T47D (cell line): ENCODE measurements around the genes RUSC1 and TMEM79.

GRCh38 chr1:155214471-155214887, 6.0 kb downstream of the MTX1 start:
- RRBS, result 90% methylated on average over 5 of the region's 11 CpGs

DNA sequence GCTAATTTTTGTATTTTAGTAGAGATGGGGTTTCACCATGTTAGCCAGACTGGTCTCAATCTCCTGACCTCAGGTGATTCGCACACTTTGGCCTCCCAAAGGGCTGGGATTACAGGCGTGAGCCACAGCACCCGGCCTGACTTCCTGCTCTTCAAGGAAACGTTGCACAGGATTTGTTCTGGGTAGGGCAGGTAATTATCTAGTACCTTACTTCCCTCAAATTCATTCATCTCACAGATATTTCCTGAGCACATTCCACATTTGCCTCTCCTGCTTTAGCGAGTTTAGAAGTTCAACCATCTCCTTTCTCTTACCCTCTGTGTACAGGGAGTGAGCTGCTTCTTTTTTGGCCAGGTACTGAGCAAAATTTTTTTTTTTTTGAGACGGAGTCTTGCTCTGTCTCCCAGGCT, 12.1 kb downstream of the MTX1 start:
- RRBS, result no CpG with 5 or more reads among the region's 6 CpGs

DNA sequence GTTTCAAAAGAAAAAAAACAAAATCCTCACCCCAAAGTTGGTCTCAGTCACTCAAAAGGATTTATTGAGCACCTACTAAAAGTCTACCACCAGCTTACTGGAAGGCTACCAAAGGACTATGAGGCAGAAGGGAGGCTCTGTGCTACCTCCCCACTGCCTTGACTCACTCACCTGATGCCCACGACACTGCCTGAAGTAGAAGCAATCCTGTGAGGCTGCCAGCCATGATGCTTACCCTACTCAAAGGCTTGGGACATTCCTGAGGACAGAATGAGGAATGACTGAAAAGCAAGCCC, 642 bp downstream of the GBA1 start:
- RRBS, result no CpG with 5 or more reads among the region's 1 CpG

GRCh38 chr1:155278095-155279098, 1.1 kb downstream of the HCN3 start:
- RRBS, result 4% methylated on average over 1 of the region's 26 CpGs

DNA sequence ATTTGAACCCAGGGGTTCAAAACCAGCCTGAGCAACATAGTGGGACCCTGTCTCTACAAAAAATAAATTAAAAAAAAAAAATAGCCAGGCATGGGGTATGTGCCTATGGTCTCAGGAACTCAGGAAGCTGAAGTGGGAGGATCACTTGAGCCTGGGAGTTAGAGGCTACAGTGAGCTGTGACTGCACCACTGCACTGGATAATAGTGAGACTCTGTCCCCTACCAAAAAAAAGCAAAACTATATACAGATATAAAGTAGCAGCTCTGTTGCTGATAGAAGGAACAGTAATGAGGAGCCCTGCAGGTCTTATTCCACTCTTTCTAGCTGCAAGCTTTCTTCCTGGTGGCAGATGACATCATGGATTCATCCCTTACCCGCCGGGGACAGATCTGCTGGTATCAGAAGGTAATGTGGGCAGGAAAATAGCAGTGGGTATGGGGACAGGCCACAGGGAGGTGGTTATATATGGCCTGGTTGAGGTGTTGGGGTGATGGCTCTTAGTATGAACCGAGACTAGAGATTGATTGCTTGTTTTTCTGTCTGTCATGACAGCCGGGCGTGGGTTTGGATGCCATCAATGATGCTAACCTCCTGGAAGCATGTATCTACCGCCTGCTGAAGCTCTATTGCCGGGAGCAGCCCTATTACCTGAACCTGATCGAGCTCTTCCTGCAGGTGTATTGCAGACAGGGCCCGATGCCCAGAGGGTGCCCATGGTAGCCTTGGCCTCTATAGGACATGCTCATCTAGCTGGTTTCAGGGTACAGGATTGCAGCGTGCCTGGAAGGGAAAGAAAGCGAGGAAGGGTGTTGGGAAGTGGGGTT, 2.9 kb upstream of the RUSC1 start:
- RRBS, result 93% methylated on average over 1 of the region's 11 CpGs

DNA sequence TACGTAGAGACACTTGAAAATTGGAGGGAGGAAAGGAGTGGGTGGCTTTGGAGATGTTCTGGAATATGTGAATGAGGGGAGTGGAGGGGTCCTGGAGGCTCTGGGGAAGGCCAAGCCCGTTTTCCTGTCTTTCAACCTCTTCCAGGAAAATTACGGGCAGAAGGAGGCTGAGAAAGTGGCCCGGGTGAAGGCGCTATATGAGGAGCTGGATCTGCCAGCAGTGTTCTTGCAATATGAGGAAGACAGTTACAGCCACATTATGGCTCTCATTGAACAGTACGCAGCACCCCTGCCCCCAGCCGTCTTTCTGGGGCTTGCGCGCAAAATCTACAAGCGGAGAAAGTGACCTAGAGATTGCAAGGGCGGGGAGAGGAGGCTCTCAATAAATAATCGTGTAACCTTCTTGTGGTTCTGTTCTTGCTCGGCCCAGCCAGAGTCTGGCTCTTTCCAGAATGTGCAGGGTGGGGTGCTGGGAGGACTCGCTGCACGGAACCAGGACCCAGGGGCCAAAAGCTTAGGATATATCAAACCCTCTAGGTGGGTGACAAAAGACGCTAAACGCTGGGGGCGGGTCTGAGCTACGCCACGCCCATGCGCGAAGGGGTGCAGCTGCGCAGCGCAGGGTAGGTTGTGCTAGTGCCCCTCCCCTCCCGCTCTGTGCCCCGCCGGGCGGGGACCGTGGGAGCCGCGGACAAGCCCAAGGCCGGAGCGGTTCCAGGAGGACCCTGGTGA, at the start of gene RUSC1:
Gene RUSC1, plus strand, starts transcription at position 631 of the 732 bp plus-strand sequence.
- RRBS, result 96% methylated on average over 6 of the region's 33 CpGs

DNA sequence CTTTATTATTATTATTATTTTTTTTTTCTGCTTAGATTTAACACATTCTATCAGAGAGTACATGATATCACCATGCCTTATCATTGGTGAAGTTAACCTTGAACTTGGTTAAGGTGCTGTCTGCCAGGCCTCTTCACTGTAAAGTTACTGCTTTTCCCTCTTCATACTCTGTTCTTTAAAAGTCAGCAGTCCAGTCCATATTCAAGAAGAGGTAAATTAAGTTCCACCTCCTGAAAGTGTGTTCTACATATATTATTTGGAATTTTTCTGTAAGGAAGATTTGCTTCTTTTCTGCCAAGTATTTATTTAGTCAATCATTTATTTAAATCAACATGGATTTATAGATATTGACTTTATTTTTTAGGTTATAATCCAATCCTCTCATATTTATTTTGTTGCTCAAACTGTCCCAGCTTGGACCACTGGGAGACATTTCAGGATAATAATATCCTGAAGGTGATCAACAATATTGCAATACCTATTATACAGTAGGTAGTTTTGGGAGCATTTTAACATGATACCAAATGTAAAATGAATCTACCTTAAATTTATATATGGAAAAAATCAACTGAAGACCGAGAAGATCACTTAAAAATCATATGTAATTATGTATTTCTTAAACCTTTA, 94.3 kb downstream of the ASH1L start:
- RRBS, result no CpG with 5 or more reads among the region's 1 CpG

DNA sequence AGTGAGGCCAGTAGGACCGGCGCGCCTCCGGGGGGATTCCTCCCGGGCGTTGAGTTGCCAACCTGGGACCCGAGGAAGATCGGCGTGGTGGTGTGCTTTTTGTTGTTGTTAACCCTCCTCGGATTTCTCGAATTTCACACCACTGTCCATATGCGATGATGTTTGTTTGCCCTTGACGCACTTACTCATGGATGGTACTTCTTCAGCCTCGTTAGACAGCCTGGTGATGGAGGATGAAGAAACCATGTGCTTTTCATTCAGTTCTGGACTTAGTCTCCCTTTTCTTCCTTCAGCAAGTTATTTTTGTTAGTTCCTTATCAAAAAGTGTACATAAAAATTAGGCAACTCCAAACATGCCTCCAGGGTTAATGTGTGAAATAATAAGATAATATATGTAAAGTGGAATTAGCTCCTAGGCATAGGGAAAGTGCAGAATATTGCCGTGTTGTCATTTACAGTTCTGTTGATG, 836 bp upstream of the ASH1L start:
- RRBS, result no CpG with 5 or more reads among the region's 15 CpGs

GRCh38 chr1:155859931-155860797, 797 bp downstream of the SYT11 start:
- RRBS, result 25% methylated on average over 7 of the region's 34 CpGs

DNA sequence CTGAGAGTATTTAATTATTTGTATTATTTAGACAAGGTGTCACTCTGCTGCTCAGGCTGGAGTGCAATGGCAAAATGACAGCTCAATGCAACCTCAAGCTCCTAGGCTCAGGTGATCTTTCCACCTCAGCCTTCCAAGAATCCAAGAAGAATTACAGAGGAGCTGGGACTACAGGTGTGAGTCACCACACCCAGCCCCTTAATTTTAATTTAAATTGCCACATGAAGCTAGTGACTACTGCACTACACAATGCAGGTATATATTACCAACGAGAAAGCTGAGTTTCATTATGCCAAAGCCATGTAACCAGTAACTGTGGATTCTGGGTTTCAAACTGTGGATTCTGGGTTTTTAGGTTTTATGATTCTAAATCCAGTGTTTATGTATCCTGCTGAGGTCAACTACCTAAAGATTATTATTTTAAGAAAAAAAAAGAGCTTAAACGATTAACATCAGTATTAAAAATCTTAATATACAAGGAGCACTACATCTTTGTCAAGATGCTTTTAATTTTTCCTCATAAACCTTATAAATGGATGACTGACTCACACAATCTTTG, 2.0 kb downstream of the KHDC4 start:
- RRBS, result no CpG with 5 or more reads among the region's 2 CpGs

- RRBS, result no CpG with 5 or more reads among the region's 4 CpGs
Measured at GRCh38 chr1:156041613-156041985, 12.0 kb downstream of the UBQLN4 start.

DNA sequence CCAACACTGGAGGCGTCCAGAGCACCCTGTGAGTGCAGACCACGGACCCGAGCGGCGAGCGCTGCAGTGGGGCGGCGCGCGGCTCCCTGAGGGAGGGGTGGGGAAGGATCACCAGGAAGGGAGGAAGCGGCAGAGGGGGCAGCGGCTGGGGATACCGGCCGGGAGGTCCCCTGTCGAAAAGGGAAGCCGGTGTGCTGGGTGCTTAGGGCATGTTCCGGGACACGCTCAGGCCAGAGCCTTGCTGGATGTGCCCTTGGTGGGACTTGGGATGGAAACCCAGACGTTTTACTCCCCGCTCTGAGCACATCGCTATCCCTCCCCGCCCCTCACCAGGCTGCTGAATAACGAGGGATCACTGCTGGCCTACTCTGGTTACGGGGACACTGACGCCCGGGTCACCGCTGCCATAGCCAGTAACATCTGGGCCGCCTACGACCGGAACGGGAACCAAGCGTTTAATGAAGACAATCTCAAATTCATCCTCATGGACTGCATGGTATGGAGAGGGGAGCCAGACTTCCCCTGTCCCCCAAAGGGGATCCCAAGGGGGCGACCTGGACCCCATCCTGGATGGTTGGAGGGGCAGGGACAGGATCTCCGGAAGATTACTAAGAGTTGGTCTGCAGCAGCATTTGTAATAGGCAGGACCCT, 473 bp downstream of the LAMTOR2 start:
- RRBS, result 6% methylated on average over 2 of the region's 34 CpGs

DNA sequence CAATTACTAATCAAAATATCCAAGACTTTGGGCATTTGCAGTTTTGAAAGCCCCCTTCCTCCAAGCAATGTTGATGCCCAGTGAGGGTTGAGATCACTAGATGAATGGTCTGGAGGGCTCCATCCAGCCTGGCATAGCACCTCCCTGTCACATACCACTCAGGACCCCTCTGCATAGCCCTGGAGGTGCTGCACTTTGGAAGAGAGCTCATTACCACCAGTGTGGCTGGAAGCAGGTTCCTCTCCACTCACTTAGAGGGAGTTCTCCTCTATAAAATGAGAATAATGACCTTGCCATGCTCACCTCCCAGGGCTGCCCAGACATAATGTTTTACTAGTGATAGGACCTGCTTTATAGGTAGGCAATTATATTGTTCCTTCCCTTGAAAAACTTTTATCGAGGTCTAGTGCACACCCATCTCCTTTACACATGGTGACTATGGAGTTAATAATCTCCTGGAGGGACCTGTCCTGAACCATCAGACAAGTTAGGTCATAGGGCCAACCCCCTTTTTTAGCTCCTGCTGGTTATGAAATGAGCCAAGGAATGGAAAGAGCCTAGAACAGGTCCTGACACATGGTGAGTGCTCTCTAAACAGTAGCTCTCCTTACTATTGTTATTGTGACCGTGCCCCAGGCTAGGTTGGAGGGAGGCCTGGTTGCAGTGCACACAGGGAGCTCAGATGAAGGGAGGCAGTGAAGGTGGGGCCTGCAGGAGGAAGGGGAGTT, 14.4 kb upstream of the LMNA start:
- RRBS, result no CpG with 5 or more reads among the region's 2 CpGs

GRCh38 chr1:156126102-156126879, 11.8 kb downstream of the LMNA start:
- RRBS, result 38% methylated on average over 5 of the region's 12 CpGs

DNA sequence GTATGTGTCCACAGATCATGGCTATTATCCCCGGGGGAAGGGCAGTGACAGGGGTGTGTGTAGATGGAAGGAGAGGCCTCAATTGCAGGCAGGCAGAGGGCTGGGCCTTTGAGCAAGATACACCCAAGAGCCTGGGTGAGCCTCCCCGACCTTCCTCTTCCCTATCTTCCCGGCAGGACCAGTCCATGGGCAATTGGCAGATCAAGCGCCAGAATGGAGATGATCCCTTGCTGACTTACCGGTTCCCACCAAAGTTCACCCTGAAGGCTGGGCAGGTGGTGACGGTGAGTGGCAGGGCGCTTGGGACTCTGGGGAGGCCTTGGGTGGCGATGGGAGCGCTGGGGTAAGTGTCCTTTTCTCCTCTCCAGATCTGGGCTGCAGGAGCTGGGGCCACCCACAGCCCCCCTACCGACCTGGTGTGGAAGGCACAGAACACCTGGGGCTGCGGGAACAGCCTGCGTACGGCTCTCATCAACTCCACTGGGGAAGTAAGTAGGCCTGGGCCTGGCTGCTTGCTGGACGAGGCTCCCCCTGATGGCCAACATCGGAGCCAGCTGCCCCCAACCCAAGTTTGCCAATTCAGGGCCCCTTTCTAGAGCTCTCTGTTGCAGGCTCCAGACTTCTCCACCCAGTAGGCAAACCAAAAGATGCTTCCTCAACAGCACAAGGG, 16.5 kb upstream of the SEMA4A start:
- RRBS, result 92% methylated on average over 3 of the region's 15 CpGs

DNA sequence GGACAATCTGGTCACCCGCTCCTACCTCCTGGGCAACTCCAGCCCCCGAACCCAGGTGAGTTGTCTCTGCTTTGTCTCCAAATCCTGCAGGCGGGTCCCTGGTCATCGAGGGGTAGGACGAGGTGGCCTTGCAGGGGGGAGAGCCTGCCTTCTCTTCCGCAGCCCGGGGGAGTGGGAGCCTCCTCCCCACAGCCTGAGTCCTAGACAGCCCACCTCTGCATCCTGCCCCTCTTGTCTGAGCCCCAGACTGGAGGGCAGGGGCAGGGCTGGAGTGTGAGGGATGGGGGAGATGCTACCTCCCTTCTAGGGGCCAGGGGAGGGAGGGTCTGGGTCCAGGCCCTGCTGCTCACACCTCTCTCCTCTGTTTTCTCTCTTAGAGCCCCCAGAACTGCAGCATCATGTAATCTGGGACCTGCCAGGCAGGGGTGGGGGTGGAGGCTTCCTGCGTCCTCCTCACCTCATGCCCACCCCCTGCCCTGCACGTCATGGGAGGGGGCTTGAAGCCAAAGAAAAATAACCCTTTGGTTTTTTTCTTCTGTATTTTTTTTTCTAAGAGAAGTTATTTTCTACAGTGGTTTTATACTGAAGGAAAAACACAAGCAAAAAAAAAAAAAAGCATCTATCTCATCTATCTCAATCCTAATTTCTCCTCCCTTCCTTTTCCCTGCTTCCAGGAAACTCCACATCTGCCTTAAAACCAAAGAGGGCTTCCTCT, 14.5 kb upstream of the SEMA4A start:
- RRBS, result no CpG with 5 or more reads among the region's 9 CpGs

- RRBS, result no CpG with 5 or more reads among the region's 20 CpGs
Measured at GRCh38 chr1:156140760-156141647, 12.4 kb upstream of the SEMA4A start.

DNA sequence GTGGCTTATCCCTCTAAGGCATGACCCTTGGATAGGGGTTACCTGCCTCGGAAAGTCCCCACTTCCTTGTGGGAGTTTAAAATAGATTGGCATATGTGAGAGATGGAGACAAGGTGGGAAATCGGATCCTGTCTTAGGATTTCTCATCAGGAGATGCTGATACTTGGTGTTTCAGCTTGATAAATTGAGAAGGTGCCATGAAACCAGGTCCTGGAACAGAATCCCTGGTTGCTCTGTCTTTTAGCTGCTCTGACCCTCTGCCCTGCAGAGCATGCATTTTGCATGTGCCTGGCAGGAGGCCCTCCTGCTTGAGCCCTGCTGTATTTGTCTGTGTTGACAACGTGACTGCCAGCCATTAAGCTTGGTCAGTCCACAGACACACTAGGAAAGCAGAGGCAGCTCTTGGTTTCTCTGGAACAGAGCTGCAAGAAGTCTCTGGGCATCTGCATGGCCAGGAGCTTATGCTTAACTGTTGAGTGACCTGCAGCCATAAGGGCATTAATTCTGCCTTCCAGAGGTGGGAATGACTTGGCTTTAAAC, 2.5 kb downstream of the SLC25A44 start:
- RRBS, result no CpG with 5 or more reads among the region's 3 CpGs

DNA sequence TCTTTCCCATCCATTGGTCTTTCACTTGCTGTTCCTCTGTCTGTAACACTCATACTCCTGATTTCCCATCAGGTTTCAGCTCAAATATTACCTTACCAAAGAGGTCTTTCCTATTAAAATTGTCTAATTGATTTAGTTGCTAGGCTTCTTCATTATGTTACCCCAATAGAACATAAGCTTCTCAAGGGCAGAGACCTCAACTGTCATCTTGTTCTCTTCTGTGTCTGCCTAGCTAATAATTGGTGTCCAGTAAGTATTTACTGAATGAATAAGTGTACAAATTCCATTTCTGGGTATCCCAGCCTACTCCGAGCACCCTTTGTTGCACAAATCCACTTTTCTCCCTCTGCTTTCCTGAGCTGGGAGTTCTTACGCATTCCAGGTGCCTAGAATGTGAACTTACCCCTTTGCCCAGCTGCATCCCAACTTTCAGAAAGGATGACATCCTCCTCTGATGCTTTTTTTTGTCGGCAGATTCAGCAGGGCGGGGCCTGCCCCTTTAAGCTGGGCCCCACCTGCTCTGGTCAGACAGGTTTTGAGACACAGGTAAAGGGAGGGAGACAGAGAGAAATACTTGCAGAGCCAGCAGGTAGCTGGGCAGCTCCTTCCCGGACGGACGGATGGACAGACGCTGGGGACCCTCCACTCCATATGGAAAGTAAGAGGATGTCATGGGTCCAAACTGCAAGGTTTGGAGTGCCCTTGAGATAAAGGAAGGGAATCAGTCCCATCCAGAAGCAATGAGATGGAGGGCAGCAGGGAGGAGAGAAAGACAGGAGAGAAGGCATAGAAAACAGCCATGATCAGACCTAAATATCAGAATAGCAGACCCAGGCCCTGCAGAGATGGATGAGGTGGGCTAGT, at the start of gene TMEM79:
Gene TMEM79, plus strand, starts transcription at position 577 of the 864 bp plus-strand sequence.
- RRBS, result no CpG with 5 or more reads among the region's 8 CpGs

GRCh38 chr1:156388412-156388877, 19.4 kb downstream of the RHBG start:
- RRBS, result 76% methylated on average over 32 of the region's 50 CpGs